Spinal cord (tissue), 3 donors: ENCODE results near the genes OR13A1 and FRMPD2.

GRCh38 chr10:44935328-44936361, 24.0 kb upstream of the RASSF4 start:
- PRO-cap = no peak
- RAMPAGE, long total RNA = no peak

- PRO-cap = no peak
- RAMPAGE, long total RNA = no peak
These were observed 2.1 kb upstream of the RASSF4 start for GRCh38 chr10:44957442-44957956.

GRCh38 chr10:44963829-44964780, 4.5 kb downstream of the RASSF4 start:
- PRO-cap = no peak
- RAMPAGE, long total RNA = no peak

DNA sequence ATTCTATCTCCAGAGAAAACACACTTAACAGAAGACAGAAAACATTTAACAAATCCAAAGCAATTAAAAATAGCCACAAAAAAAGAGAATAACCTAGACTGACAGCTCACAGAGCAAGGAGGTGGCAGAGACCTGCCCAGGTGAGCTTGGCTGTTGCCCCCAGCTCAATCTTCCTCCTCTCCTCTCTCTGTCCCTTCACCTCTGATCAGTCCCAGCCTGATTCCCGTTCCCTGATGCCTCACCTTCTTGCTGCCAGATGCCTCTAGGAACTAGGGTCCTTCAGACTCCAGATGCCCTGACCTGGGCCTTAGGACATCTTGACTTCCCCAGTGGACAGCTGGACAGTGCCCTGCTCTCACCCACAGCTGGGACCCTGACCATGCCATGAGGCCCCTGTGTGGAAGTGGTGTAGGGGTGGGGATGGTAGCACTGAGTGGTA, 2.3 kb downstream of the DEPP1 start:
- PRO-cap = no peak
- RAMPAGE, long total RNA = no peak

GRCh38 chr10:44982042-44982551, 3.5 kb upstream of the DEPP1 start:
- PRO-cap = no peak
- RAMPAGE, long total RNA = no peak

- PRO-cap = no peak
- RAMPAGE, long total RNA = no peak
These were observed at the start of gene OR13A1 for GRCh38 chr10:45315314-45315854. OR13A1 (minus strand) TSS chr10:45315608.

GRCh38 chr10:45380854-45381370, 6.9 kb downstream of the ALOX5 start:
- PRO-cap = no peak
- RAMPAGE, long total RNA = no peak

- PRO-cap = no peak
- RAMPAGE, long total RNA = no peak
These were observed 36.7 kb downstream of the ALOX5 start for GRCh38 chr10:45410617-45411272.

DNA sequence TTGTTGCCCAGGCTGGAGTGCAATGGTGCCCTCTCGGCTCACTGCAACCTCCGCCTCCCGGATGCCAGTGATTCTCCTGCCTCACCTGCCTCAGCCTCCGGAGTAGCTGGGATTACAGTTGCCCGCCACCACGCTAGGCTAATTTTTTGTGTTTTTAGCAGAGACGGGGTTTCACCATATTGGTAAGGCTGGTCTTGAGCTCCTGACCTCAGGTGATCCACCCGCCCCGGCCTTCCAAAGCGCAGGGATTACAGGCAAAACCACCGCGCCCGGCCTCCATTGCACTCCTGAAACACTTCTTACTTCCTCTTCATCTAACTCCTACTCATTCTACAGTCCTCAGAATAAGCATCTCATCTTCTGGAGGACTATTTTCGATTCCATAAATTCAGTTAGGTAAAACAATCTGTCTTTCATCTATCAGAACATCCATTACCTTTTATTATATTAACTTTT, 1.3 kb upstream of the TIMM23 start:
- PRO-cap = no peak
- RAMPAGE, long total RNA = no peak

DNA sequence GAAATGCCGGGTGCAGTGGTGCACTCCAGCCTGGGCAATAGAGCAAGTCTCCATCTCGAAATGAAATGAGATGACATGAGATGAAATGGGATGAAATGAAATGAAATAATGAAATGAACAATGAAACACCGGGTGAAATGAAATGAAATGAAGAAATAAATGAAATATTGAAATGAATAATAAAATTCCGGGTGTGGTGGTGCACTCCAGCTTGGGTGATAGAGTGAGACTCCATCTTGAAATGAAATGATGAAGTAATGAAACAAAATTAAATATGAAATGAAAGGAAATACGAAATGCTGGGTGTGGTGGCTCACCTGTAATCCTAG, 21.4 kb downstream of the TIMM23 start:
- PRO-cap = no peak
- RAMPAGE, long total RNA = no peak

GRCh38 chr10:46018653-46019764, 11.4 kb downstream of the NCOA4 start:
- PRO-cap = no peak
- RAMPAGE, long total RNA = no peak

DNA sequence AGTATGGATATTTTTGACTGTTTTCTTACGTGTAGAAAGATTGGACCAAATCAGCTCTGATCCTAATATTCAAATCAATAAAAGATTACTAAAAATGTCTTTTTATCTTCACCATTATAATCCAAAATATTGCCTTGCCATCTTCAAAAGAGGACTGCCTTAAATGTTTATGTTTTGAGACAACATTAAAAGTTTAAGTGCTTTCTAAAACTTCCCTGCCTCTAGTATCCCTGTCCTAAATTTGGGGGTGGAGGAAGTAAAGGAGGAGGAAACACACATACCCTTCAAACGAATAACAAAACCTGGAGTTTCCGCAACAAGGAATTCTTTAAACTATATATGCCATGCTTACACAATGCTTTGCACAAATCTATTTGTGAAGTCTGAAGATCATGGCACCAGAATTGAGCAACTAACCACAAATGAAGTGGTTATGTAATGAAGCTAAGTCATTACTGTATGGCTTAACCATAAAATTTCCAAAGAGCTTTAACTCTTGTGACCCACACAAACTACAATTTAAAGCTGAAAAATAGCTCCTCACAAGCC, 9.6 kb downstream of the NCOA4 start:
- PRO-cap = no peak
- RAMPAGE, long total RNA = no peak

DNA sequence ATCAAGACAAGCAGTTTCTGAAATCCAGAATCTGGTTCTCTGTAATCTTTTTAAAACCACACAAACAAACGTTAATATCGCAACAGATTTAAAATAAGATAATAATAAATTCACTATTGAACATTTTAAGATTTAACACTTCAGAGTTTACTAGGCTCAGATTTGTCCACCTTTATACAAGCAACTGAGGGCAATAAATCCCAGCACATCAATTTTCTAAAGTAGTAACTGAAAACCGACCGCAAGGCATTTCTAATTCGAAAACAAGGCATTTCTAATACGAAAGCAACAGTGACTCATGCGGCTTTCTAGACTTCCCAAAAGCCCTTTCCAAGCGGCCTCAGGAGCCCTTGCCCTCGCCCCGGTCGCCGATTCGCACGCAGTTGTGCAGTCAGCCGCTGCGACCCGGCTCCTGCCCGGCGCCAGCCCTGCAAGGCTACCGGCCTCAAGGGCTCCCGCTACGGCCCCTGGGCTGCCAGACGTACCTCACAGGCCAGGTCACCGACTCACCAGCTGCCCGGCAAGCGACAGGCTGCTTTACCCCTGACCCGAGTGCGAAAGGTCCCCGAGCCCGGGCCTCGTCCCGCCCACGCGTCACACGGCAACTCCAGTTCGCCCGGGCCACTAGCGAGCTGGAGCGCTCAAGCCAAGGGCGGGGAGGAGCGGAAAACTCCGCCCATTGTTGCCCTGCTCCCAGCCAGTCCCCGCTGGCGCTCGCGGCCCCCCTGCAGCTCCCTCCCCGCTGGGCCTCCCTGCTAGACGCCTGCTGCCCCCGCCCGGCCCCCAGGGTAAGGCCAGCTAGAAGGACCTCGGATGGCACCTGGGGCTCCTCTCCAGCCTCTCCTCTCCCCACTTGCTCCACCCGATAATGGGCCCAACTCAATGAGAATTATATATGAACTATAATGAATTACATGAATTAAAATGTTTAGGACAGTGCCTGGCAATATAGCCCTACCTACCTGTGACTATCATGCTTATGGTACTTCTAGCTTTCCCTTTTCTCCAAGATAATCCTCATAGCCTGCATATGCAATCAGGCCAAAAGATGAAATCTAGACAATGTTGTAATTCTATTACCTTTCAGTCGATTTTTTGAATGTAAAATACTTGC, 7.2 kb downstream of the NCOA4 start:
- PRO-cap = no peak
- RAMPAGE, long total RNA = no peak

- PRO-cap = no peak
- RAMPAGE, long total RNA = no peak
These were observed 16.8 kb downstream of the GPRIN2 start for GRCh38 chr10:46539749-46540063.

DNA sequence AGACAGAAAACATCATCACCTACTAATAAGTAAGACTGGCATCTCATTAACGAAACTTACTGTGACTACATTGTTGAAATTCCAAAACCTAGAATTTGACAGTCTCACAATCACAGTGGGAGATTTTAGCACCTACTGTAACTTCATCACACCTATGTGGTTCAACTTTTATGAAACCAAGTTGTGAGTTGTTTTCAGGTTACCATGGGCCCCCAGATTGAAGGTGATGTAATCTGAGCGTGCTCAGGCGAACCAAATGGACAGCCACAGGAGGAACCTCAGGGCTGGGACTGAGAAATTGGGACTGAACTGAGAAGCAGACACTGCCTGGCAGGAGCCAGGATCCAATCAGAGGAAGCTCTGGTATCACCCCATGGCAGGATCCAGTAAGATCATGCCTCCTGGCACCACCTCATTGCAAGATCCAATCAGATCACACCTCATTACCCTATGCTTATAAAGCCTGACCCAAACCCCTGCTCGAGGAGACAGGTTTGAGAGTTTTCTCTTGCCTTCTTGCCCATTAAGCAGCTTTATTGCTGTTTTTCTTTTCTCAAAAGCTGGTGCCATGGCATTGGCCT, 43.3 kb upstream of the GDF10 start:
- PRO-cap = no peak
- RAMPAGE, long total RNA = no peak

- PRO-cap = no peak
- RAMPAGE, long total RNA = no peak
These were observed 1.3 kb upstream of the GDF10 start for GRCh38 chr10:47298687-47299171.

DNA sequence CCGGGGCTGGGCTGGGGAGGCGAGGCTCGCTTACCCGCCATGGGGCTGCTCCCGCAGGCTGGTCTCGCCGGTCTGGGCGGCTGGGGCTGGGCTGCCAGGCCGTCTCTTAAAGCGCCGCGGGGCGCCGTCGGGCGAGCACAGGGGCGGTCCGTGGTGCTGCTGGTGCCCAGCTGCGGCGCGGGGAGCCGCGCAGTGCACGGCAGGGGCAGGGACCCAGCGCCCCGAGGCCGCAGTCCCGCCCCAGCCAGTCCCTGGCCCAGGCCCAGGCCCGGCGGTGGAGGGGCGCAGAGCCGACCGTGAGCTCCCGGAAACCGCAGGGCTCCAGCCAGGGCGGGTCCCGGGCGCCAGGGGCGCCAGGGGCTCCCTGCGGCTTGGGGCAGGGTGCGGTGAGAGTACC, 794 bp downstream of the SYT15B start:
- PRO-cap = no peak
- RAMPAGE, long total RNA = no peak

GRCh38 chr10:48274611-48275024, at the start of gene FRMPD2:
FRMPD2 (minus strand) TSS chr10:48274696.
- PRO-cap = no peak
- RAMPAGE, long total RNA = no peak

DNA sequence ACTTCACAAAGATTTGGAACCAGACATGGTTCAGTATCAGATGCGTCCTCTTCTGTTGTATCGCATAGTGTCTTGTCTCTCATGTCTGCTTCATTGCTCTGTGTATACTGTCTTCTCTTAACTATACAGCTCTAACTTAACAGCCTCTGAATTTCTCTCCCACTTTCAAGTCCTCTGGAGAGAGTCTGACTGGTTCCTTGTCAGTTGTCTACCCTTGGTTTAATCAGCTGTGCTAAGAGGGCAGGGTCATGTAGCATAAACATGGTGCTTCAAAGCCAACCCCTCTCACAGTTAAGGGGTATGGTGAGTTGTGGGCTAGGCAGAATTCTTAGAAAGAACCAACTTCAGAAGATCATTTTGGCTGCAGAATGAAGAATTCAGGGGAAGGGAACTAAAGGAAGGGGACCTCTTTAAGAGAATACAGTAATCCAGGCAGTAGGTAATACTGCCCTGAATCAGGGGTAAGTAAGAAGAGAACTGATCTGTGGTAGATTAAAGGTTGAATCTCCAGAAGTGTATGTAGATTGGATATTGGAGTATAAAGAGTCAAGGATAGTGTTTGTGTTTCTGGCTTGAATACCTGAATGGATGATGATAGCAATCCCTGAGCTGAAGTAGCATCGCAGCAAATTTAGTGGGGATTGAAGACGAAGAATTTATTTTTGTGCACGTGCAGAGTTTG, 62.5 kb downstream of the MAPK8 start:
- PRO-cap = no peak
- RAMPAGE, long total RNA = no peak

DNA sequence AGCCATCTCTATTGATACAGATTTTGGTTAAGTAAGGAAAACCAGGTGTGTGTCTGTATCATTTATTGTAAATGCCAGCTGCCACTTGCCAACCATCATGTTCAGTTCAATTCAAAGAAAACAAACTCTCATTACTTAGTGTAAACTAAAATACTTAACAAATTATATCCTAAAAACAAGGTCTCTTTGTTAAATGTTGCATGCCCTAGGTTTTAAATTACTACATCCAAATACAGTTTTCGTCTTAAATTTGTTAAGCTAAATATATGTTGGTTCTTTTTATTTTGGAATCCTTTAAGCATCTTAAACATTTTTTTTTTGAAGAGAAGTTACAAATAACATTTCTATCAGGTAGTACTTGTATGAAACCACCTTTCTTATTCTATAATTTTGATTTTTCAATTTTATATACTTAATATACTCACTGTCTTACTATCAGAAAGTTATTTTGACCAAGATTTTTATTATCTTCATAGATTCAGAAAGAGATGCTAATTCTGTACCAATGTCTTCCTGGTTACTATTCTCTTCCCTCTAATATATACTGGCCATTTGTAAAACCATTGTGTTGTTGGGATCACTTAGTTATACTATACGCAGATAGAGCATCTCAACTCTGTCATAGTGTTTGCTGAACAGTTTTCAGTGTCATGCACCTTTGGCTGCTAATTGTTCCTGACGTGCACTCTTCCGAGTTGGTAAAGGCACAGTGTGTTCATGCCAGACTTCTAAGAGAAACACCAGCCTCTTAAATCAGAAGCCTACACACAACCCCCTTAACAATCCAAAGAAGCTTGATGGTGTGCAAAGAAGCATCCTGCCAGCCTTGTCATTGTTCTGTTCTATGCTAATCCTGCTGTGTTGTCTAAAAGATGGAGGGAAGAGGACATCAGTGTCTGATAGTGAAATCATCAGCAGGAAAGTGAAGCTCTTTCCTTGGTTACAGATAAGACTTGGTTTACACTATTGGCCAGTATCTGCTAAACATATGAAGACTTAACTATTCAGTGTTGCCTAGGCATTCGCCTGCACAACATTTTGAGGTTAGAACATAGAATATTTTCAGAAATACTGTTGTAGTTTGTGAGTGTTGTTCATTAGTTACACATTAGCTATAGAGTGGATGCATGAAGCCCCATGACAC, 130.9 kb downstream of the MAPK8 start:
- PRO-cap = no peak
- RAMPAGE, long total RNA = no peak